ENCODE data around the genes AGBL2, OR4X1, OR4S1, OR4A47, FOLH1, OR4C6, OR5L2, OR5F1, OR5AS1 and OR5M8.

DNA sequence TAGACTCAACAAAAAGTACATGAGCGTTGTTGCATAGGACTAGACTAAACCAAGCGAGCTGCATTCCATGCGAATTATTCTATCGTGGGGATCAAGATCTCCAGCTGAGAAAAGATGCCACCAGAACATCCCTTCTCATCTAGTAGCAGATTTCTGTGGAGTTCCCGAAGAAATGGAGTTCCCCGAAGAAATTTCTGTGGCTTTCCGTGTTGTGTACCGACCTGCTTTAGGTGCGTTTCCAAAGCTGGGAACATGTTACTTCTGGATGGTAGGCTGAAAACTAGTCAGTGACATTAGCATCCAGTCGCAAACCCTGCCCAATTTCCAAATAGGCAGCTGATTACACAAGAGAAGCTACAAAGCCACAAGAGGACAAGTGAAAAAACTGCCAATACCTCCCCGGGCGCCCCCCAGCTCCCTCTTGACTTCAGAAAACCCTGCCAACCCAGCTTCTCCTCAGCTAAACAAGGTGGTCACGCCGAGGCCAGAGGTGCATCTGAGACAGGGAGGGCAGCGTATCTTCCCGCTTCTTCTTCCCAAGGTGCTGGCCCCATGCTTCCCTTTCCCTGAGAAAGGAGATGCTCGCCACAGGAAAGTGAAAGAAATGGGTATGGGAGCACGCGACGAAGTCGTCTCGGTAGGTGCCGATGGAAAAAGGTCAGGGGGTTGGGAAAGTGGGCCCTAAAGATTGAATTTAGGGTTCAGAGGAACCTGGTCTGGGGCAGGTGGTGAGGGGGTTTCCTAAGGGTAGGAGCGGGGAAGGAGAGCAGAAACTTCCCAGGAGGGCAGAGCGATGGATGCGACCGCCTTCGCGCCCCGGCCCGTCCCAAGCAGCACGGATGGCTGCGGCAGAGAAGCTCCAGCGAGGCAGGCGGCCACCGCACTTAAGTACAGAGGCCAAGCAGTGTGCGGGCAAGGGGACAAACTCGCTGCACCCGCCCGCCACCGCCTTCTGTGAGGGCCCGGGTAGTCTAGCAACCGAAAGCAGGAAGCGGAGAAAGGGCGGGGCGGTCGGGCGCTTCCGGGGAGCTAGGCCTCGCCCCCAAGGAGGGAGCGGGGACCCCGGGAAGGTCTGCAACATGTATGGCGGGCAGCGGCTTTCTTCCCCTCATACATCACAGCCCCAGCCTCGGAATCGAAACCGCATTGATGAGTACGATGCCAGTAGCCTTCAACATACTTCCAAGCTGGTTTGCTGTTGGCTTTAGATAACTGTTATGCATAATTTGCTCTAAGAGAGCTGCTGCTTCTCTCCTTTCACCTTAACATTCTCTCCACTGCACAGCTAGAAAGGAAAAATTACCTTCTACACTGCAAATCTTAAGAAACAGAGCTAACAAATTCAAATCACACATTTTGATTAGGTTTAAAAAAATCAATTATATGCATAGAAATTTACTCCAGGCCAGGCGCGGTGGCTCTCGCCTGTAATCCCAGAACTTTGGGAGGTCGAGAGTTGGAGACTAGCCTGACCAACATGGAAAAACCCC, at the start of gene AGBL2:
Gene AGBL2, minus strand, starts transcription at position 973 of the 1,490 bp plus-strand sequence.
- PRO-cap, result bidirectional peak, plus-strand start at position 1,046 of the sequence, minus-strand start at position 956 of the sequence
- RRBS, result 5% methylated on average over 11 of the region's 62 CpGs

DNA sequence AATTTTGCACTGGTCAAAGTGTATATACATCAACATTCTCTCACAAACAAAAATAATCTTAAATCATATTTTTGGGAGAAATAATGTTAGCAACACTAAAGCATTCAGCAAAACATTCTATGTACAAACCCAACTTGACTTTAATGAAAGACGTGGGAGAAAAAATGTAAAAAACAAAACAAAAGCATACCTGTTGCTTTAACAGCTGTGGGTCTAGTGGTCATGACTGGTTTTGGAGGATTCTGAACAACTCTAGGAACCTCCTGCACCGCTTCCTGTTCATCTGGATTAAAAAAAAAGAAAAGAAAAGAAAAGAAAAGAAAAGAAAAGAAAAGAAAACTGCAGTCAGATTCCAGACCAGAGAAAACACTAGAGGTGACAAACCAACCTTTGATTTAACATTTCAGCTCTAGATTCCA, 2.1 kb downstream of the FNBP4 start:
- PRO-cap, result no peak
- RRBS, result no CpG with 5 or more reads among the region's 2 CpGs

- PRO-cap, result no peak
- RRBS, result no CpG with 5 or more reads among the region's 1 CpG
Measured at GRCh38 chr11:47800864-47801149, 33.7 kb upstream of the FNBP4 start.

- PRO-cap, result no peak
- RRBS, result no CpG with 5 or more reads among the region's 7 CpGs
Measured at GRCh38 chr11:47842119-47842852, 5.9 kb downstream of the NUP160 start.

- PRO-cap, result unidirectional peak, minus-strand start at chr11:47917977
- RRBS, result no CpG with 5 or more reads among the region's 12 CpGs
Measured at GRCh38 chr11:47917701-47918596, 62.4 kb upstream of the PTPRJ start.

GRCh38 chr11:47924410-47924814, 55.9 kb upstream of the PTPRJ start:
- PRO-cap, result no peak
- RRBS, result no CpG with 5 or more reads among the region's 3 CpGs

- PRO-cap, result no peak
- RRBS, result no CpG with 5 or more reads among the region's 2 CpGs
Measured at GRCh38 chr11:48072230-48072753, 91.9 kb downstream of the PTPRJ start.

- PRO-cap, result no peak
- RRBS, result no CpG with 5 or more reads among the region's 6 CpGs
Measured at GRCh38 chr11:48088626-48089093, 108.3 kb downstream of the PTPRJ start.

- PRO-cap, result no peak
- RRBS, result no CpG with 5 or more reads among the region's 14 CpGs
Measured at GRCh38 chr11:48135857-48136393, 80.7 kb upstream of the OR4B1 start.

GRCh38 chr11:48263455-48264052, at the start of gene OR4X1:
TSS of gene OR4X1 (plus strand) at chr11:48263861.
- PRO-cap, result no peak
- RRBS, result no CpG with 5 or more reads among the region's 3 CpGs

GRCh38 chr11:48306056-48306435, at the start of gene OR4S1:
TSS of gene OR4S1 (plus strand) at chr11:48306223.
- PRO-cap, result no peak
- RRBS, result no CpG with 5 or more reads among the region's 1 CpG

- PRO-cap, result no peak
- RRBS, result no CpG with 5 or more reads among the region's 1 CpG
Measured at GRCh38 chr11:48488463-48489022, at the start of gene OR4A47. TSS of gene OR4A47 (plus strand) at chr11:48488793.

DNA sequence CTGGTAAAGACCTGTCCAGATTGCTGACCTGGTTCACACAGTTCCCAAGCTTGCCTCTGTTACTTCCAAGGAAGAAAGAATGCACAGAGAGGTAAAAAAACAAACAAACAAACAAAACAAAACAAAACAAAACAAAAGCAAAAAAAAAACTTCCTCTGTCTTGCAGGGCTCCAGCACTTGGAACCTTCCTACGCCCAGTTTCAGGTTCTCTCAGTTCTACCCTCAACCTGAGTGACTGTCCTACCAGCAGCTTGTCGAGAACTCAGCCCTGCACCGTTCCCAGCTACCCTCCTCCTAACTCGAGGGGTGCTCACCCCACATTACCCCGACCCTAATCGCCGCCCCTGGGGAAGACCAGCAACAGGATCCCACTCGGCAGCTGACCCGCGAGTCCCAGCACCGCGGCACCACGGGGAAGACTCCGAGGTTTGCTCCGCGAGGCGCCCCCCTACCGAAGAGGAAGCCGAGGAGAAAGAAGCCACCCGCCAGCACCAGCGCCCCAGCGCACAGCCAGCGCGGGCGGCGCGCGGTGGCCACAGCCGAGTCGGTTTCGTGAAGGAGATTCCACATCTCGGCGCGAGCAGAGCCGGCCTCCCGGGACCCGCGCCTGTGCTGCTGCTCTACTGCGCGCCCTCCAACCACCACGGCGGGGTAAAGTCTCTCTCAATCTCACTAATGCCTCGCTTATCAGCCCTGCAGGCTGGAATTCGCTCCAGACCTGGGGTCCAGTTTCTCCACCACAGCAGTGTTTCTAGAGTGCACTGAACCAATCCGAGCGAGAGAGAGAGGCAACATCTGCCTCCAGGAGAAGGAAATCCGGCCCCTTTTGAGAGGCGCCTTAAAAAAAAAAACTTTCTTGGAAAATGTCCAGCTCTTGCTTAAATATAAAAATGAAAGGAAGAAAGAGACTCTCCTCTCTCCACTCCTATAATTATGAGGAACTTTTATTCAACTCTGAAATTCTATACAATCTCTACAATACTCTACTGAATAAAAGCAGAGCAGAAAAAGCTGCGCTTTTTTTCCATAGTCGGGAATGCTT, at the start of gene FOLH1:
Gene FOLH1, minus strand, starts transcription at position 763 of the 1,042 bp plus-strand sequence.
- PRO-cap, result no peak
- RRBS, result no CpG with 5 or more reads among the region's 50 CpGs

DNA sequence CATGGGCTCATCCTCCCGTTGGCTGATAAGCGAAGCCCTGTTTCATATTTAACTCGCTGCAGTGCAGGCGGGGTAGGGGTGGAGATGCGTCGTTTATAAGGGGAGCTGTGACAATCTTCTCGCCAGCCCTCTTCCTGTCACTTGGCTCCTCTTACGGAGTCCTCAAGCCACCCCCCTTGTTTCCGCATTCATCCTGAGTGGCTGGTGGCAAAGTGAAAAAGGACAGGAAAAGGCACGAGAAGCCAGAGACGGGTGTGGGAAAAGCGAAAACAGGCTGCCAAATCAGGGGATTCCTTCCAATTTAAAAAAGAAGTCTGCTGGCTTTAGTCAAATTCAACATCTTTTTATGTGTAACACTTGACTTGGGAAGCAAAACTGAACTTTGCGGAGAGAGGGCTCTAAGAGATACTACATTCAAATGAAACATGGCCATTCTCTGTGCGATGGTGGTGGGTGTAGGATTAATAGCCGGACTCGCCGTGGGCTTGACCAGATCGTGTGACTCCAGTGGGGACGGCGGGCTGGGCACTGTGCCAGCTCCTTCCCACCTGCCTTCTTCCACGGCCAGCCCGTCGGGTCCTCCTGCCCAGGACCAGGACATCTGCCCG, 187.5 kb upstream of the OR4C12 start:
- PRO-cap, result no peak
- RRBS, result no CpG with 5 or more reads among the region's 24 CpGs

GRCh38 chr11:55661825-55662409, at the start of gene OR4C6:
TSS of gene OR4C6 (plus strand) at chr11:55662201.
- PRO-cap, result no peak
- RRBS, result no CpG with 5 or more reads among the region's 1 CpG

- PRO-cap, result no peak
- RRBS, result no CpG with 5 or more reads among the region's 1 CpG
Measured at GRCh38 chr11:55826857-55827374, at the start of gene OR5L2. TSS of gene OR5L2 (plus strand) at chr11:55827219.

GRCh38 chr11:55955227-55955664, 14.5 kb downstream of the OR10AG1 start:
- PRO-cap, result no peak
- RRBS, result no CpG with 5 or more reads among the region's 2 CpGs

DNA sequence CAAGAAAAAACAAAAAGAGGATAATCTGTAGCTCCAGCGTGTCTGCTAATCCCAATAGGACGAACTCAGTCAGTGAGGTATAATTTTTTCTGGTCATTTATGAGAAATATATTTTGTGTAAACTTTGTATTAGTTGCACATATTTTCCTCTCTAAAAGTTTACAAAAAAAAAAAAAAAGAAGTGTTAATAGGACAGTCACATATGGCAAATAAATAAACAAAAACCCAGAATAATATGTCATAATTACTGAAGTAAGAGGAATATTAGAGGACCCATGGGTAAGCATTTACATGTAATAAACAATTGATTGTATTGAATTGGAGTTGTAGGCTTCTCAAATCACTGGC, at the start of gene OR5F1:
Gene OR5F1, minus strand, starts transcription at position 97 of the 348 bp plus-strand sequence.
- PRO-cap, result no peak
- RRBS, result no CpG with 5 or more reads among the region's 2 CpGs

DNA sequence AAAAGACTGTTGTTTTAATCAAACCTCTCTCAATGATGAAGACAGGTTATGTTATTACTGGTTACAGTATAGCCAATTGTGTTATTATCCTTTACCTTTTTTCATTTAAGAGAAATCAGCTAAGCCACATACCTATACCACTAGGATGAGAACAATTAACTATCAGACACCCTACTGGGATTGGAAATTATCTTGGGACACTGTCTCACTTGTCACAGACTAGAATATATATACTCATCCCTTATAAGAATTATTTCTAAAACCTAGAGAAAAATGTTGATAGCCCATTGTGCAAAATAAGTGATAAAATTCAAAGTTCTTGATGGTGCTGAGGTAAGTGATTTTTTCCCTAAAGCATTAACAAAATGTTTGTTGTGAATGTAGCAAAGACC, at the start of gene OR5AS1:
Gene OR5AS1, plus strand, starts transcription at position 275 of the 392 bp plus-strand sequence.
- PRO-cap, result no peak

DNA sequence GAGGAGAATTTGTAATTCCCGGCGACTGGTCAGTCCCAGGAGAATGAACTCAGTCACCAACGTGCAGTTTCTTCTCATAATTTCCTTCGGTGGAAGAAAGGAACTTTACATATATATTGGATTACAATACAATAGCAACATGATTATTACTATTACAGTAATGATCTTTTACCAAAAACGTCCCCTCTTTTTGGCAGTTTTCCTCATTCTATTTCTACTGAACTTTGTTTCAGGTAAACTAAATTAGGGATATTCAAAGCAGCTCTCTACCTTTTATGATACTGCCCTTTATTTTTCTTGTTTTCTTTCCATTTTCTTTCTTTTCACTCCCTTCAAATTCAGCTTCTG, at the start of gene OR5M8:
Gene OR5M8, minus strand, starts transcription at position 78 of the 348 bp plus-strand sequence.
- PRO-cap, result no peak
- RRBS, result no CpG with 5 or more reads among the region's 5 CpGs